Mesenchymal stem cell of the bone marrow (primary cell): ENCODE measurements around a stretch of chr16.

GRCh38 chr16:85170502-85171126 lies 58.3 kb upstream of the CIBAR2 start:
- CAGE, long polyA plus RNA = no peak

DNA sequence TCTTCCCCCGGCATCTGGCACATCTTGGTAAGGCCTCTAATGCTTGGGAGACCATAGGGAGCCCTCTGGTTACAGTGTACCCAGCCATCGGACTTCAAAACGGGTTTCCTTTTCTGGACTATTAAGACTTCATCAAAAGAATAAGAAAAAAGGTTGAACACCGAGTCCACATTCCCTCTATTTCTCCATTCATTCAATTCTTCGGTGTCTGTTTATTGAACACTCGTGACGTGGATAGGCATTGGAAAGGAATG lies 80.7 kb upstream of the CIBAR2 start:
- CAGE, long polyA plus RNA = no peak

GRCh38 chr16:85235709-85236349 lies 123.6 kb upstream of the CIBAR2 start:
- CAGE, long polyA plus RNA = no peak

- CAGE, long polyA plus RNA = no peak
Measured at GRCh38 chr16:85286501-85286889, 174.2 kb upstream of the CIBAR2 start.

DNA sequence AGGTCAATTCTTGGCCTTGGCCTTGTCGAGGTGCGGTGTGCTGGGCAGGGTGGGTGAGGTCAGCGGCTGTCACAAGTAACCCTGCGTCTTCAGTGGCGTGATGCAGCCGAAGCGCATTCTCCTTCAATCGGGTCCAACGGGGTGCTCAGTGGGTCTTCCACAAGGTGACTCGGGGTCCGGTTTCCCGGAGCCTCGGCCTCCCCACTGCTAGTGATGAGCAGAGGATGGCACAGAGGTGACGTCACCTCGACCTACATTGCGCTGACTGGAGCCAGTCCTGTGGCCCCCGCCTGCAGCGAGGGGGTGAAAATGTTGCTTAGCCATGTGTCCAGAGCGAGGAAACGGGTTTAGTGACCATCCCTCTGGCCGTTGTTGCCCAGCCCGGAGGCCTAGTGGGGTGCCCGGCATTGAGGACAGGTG lies 190.5 kb upstream of the CIBAR2 start:
- CAGE, long polyA plus RNA = no peak

DNA sequence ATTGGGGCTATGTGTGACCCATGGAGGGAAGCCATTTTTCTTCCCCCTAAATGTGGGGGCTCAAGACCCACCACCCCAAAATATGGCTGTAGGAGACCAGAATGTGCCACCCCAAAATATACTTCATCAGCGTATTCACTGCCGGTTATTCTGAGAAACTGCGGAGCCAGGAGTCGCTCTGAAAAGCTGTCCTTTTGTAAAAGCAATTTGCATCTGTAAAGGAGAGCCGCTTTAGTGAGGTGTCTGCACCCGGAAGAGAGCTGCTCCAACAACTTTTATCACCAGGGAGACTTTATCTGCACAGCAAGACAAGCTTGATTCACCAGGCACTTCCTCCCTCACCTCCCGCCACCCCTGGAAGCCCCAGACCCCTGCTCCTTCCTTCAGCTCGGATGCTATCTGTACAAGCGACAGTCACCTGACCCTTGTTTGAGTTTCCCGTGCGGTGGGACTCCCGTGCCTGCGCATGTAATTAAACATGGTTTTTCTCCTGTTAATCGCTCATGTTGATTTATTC lies 222.4 kb upstream of the CIBAR2 start:
- CAGE, long polyA plus RNA = no peak

DNA sequence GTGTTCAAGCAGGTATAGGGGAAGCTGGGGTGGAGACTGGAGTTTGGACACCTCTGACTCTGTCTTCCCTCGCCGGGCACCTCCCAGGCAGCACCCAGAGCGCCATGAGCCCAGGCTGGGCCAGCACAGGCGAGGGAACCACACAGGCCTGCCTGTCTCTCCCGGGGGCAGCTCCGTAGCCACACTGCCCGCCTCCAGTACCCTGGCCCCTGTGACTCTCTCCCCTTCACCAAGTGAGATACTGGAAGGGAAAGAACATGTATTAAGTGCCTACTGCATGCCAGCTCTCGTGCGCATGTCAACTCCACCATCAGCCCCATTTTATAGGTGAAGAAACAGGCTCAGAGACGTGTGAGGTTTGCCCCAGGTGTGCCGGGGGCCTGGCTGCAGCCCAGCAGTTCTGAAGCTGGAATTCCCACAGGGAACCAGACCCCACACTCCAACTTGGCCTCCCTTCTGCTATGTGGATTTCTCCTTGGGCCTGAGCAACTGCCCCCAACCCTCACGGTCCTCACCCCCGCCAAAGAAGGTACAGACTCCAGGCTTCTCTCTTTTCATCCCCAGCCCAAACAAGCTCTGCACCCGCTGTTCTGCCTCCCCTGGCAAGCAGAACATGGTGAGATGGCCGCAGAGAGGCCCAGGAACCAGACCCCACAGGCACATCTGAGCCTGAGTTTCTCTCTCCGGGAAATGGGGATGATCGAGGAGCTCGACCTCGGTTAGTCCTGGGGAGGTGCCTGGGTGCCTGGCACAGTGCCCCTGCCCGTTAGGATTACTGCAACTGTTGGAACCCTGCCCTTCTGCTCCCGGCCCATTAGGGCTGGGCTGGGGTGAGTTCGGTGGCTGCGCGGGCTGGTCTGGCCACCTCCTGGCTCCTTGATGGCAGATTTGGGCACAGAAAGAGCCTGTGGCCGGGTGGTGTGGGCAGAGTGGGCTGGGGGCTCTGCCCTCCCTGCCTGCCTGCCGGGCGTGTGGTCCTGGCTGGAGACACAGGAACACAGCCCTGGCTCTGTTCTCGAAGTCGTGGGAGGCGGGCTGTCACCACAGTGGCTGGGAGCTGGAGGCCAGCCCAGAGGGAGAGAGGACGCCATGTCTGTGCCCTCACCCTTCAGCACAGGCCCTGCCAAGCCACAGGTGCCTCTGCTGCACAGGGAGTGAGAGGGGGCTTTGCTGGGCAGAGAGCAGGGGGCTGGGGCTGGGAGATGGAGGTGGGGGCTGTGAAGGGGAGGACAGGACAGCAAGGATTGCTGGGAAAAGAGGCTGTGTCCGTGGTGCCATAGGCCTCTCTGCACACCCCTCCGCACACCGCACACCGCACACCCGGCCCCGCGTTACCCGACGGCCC lies 237.1 kb upstream of the GSE1 start:
- CAGE, long polyA plus RNA = no peak

DNA sequence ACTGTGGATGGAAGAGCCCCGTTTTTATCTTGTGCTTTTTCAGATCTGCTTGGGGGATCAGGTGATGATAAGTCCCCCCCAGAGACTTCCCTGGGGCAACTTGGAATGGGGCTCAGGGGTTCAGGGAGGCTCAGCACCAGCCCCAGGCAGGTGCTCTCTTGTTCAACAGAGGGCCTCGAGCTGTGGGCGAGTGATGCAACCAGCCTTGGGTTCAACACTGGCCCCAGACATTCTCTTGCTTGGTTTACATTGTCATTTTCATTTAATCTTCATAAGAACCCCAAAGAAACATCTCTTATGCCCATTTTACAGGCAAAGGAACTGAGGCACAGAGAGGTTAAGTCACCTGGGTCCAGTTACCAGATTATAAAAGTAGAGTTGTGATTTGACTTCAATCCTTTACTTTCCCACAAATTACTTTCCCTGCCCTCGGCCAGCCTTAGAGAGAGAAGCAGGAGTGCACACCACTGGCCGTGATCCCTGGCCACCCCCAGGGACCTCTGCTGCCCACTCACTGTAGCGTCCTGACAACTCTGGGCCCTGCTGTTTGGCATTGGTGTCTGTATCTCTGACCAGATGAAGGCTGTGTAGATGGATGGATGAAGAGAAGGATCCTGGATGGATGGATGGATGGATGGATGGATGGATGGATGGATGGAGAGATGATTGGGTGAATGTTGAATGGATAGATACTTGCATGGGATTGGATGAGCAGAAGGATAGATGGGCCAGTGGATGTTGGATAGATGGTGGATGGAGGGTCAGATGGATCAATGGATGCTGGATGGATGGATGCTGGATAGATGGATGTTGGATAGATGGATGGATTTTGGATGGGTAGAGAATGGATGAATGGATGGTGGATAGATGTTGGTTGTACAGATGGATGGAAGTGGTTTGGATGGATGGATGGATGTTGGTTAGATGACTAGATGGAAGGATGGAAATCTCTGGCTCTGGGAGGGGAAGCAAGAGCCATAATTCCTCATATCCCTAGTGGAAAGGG lies 179.8 kb upstream of the GSE1 start:
- CAGE, long polyA plus RNA = no peak

GRCh38 chr16:85439302-85439942 lies 173.7 kb upstream of the GSE1 start:
- CAGE, long polyA plus RNA = no peak

GRCh38 chr16:85514343-85514975 lies 98.7 kb upstream of the GSE1 start:
- CAGE, long polyA plus RNA = no peak

DNA sequence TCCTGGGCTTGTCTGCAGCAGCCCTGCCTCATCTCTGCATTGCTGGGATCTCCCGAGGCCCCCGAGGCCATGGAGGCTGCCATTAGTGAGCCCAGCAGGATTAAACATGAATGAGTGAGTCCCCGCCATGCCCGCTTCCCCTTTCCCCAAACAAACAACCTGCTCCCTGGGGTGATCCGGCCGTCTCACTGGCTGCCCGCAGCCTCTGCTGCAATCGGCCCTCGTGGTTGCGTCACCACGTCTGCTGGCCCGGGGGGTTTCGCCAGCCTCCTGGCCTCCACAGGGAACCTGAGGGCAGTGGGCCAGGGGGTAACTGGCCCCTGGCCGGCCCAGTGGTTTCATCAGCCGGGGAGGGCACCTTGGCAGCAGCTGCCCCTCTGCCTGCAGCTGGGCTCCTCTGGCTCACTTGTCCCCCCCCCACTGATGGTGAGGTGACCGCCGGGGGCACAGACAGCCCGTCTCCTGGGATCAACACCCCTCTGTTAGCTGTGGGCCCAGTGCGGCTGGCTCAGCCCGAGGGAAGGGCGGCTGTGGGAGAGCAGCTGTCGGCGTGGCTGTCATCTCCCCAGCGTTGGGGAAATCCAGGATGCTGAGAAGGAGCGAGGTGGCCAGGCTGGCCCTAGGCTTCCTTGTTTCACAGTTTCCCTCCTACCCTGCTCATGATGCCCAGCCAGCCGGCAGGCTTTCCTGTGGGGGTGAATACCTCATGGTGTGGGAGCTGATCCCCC lies 88.1 kb upstream of the GSE1 start:
- CAGE, long polyA plus RNA = no peak

- CAGE, long polyA plus RNA = no peak
Measured at GRCh38 chr16:85561626-85562028, 51.5 kb upstream of the GSE1 start.

- CAGE, long polyA plus RNA = no peak
Measured at GRCh38 chr16:85573878-85574769, 39.0 kb upstream of the GSE1 start.

- CAGE, long polyA plus RNA = no peak
Measured at GRCh38 chr16:85615733-85616549, 2.8 kb downstream of the GSE1 start.

- CAGE, long polyA plus RNA = no peak
Measured at GRCh38 chr16:85637694-85638450, 24.8 kb downstream of the GSE1 start.

- CAGE, long polyA plus RNA = no peak
Measured at GRCh38 chr16:85653183-85654384, 35.2 kb downstream of the GINS2 start.

DNA sequence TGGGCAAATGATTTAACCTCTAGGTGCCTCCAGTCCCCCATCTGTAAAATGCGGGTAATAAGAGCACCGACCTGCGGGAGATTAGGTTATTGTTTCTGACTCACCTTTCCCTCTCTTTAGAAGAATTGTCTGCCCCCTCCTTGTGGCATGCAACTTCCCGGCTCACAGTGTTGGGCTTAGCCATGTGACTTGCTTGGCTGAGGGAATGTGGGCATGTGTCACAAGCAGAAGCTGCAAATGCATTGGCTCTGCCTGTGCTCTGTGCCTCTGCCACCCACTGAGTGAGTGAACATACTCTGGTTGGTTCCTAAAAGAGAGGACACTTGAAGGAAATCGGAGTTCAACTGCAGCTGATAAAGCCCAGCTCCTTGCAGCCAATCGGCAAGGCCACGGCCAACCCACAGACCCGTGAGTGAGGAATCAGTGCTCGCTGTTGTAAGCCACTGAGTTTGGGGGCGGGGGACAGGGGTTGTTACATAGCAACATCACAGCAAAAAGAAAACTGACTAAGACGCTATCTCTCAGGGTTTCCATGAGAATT lies 10.8 kb upstream of the GINS2 start:
- CAGE, long polyA plus RNA = no peak

DNA sequence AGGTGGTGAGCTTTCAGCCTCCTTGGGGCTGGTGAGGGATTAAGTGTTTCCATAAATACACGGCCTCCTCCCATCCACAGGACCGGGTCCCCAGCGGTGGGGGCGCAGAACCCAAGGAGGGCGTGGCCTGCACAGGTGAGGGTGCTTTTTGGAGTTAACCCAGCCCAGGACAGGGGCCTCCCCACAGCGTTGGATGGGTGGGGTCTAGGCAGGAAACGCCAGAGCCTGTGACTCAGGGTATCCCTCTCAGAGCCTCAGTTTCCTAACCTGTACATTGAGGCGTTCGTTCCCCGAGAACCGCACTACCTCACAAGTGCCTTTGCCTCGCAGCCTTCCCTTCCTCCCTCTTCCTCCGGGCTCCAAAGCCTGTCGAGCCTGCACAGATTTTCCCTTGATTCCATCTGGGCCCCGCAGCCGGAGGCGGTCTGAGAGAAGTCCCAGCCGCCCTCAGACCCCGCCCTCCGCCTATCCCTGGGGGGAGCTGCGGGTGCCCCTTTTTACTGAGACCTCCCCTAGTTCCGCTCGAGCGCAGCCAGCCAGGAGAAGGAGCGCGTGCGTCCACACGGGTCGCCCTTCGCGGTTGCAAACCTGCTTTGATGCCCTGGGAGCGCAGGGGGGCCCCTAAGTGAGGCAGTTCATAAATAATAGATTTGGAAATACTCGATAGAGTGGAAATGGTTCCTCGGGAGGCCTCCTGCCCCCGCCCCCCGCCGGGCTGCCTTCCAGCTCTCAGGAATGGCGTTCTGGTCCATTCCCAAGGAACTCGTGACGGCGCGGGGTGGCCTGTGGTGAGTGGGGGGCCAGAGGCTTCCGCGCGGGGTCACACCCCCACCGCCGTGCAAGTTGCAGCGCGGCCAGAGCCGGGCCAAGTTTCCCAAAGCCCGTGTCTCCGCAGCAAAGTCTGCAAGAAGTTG lies 791 bp downstream of the C16orf74 start:
- CAGE, long polyA plus RNA = no peak

- CAGE, long polyA plus RNA = no peak
Measured at GRCh38 chr16:85796112-85797043, 3.0 kb downstream of the EMC8 start.

DNA sequence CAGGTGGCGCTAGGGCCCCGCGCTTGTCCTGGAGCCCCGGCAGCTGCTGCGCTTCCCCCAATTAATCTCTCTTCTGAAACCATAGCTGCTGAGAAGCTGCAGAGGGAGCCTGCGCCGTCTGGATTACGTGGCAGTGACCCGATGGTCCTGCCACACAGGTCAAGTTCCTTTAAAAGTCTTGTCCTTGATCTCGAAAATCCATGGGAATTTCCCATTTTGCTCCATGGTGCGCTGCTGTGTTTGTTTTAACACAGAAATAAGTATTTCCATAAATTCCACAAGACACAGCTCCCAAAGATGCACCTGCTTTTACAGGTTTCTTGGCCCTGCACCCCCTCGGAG lies 22.0 kb downstream of the COX4I1 start:
- CAGE, long polyA plus RNA = no peak